ENCODE measurements around the genes PIEZO1 and CBFA2T3.

GRCh38 chr16:88498558-88499071 is 45.5 kb downstream of the ZFPM1 start:
- RRBS, result 100% methylated on average over 6 of the region's 23 CpGs

DNA sequence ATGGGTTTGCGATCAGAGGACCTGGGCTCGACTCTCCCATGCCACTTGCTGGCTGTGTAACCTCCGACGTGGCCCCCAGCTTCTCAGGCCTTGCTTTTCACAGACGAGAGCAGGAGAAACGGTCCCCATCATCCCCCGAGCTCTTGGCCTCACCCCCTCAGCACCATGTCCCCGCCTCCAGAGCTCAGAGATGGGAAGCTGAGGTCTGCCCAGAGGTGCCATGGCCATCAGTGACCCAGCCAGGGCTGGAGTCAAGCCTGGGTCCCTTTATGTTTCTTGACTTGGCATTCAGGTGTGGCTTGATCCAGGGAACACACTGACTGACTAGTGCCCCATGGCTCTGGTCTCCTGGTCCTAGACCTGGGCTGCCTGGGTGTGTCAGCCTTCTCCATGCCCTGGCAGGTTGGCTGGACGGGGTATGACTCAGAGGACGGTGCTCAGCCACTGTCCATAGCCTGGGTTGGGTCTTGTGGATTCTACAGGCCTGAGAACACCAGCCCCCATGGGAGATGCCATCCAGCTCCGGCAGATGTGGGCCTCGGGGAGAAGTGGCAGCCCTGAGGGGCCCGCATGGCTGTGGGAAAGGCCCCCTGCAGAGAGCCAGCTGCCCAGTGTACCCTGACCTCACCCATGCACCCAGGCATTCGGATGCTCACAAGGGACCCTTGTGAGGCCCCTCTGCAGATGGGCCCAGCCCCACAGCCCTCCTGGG is 54.2 kb downstream of the ZFPM1 start:
- RRBS, result no CpG with 5 or more reads among the region's 14 CpGs

GRCh38 chr16:88525909-88526608 is 44.1 kb upstream of the ZC3H18 start:
- RRBS, result no CpG with 5 or more reads among the region's 22 CpGs

DNA sequence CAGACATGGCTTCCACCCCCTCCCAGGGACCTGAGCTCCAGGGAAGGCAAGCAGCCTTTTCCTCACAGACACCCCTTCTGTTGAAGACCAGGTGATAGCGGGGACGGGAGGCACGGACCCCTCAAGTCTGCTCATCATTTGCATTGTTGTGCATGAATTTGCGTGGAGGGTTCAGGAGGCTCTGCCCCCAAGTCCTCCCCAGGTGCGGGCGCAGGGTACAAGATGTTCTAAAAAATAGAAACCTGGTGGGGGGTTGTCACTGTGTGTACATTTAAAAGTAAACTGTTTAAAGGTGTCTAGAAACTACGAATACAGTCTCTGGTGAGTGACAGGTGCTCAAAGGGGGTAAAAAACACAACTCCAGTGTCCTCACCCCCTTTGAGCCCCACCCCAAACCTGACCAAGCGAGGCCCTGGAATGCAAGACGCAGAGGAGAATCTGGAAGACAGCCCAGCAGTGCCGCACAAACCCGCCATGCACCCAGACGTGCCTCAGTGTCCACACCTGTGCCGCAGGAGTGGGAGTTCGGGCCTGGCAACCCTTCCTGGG is 33.4 kb upstream of the ZC3H18 start:
- RRBS, result no CpG with 5 or more reads among the region's 14 CpGs

DNA sequence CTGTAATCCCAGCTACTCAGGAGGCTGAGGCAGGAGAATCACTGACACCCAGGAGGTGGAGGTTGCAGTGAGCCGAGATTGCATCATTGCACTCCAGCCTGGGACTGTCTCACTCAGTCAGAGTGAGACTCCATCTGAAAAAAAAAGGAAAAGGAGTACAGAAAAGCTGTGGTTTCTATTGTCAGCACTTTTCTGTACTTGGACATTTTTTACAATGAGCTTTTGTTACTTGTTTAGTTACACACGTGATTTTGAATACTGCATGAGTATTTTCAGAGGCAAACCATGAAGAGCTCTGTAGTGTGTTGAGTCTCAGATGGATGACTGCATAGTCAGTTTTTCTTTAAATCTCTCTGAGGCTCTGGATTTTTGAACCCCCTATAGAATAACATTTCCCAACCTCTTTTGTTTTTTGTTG is 26.3 kb downstream of the ZC3H18 start:
- RRBS, result no CpG with 5 or more reads among the region's 2 CpGs

DNA sequence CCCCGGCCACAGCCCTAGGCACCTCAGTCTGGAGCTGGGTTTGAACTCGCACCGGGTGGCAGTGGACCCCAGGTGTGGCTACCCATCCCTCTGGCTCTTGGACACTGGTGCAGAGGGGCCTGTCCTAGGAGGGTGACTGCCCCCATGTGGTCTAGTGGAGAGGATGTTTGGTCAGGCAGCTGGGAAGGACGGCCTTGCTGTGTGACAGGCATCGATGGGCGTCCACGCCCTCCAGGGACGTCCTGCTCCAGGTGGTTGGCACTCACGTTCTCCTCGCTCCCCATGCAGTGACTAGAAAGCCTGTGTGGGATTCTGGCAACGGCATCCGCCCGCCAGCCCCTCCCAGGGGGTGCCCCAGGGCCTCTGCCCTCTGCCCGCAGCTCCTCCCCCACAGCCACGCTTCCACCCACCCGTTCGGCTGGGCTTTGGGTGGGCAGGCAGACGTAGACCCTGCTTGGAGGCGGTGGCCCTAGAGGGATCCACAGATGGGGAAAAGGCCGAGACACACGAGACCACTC is 4.8 kb upstream of the IL17C start:
- RRBS, result 98% methylated on average over 3 of the region's 21 CpGs

DNA sequence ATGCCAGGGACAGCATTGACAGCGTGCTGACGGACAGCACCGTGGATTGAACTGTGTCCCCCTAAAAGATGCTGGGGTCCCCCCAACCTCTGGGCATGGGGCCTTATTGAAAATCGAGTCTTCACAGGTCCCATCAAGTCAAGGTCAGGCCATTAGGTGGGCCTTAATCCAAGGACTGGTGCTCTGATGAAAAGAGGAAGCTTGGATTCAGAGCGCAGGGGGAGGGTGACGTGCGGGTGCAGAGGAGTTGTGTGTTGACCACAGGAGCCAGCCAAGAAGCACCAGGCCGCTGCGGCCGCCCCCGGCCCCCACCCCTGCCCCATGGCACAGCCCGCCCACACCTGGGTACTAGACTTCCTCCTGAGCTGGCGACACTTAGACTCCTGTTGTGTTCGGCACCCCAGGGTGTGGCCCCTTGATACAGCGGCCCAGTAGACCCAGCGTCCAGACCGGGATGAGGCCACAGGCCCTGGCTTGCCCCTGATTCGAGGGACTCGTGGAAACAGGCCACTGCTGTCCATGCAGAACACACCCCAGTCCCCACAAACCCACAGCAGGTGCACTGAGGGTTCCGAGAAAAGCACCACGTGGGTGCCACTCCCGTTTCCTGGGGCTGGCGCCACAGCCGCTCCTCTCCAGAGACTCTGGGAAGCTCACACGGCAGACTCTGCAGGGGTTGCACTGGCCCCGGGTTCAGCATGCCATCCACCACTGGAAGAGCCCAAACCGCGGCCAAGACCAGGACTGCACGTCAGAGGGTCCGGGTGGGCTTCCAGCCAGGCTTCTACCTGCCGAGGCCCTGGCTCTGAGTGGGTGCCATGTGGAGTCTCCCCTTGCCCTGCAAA is 5.7 kb upstream of the SNAI3 start:
- RRBS, result 88% methylated on average over 5 of the region's 31 CpGs

DNA sequence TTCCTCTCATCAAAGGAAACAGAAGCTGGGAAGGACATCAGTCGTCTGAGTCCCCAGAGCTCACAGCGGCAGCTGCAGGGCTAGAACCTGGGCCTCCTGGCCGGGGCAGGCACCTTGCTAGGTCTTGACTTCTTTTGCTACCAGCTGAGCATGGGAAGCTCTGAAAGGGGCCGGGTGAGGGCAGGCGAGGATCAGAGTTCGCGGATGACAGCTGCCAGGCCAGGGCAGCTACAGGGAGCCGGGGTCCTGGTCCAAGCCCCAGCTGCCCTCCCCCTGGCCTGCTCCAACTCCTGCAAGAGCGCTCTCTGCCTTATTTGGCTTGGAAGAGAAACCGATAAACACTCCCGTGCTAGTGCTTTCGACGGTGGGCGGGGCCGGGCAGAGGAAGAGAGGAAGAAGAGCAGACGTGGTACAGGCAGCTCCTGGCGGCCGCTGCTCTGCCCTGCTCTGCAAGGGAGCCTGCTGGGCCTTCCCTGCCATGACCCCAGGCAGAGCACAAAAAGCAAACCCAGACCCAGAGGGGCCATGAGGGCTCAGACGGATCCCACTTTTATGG is 25.8 kb downstream of the PIEZO1 start:
- RRBS, result 84% methylated on average over 6 of the region's 19 CpGs

GRCh38 chr16:88785050-88785503 is at the start of gene PIEZO1:
TSS of gene PIEZO1 (minus strand) at chr16:88785220.
- RRBS, result 3% methylated on average over 49 of the region's 67 CpGs

- RRBS, result no CpG with 5 or more reads among the region's 11 CpGs
These were observed 3.3 kb downstream of the APRT start for GRCh38 chr16:88808413-88808880.

DNA sequence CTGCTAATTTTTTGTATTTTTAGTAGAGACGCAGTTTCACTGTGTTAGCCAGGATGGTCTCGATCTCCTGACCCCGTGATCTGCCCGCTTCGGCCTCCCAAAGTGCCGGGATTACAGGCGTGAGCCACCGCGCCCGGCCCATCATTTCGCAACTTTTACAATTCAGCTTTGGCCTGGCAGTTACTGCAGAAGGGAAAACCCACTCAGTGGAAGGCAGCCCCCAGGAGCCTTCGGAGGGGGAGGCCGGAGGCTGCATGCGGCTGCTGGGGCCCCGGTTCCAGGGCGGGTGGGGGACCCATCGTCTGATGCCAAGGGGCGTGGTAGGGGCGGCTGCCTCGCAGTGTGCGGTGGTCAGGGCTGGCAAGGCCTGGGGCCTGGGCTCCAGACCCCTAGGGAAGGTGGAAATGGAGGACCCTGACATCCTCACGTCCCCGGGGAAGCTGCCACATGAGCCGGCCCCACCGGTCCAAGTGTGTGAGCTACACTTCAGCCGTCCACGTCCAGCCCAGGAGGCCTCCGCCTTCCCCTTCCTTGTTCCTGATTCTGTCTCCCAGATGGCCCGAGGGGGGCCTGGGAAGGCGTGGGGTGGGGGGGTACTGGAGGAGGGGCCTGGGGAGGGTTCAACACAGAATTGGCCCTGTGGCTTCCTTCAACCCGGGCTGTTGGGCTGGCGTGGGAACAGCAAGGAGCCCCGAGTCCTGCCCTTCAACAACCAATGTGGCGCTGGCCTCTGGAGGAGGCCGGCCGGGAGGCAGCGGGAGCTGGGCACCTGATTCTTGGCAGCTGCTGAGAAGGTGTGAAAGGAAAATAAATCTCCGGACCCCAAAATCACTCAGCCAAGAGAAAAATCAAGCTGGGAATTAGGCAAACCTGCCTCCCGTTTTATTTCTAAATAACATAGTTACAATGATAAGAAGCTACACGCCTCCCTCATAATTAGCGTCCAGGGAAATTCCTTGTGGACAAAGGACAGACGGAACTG is 1.4 kb upstream of the APRT start:
- RRBS, result 68% methylated on average over 7 of the region's 42 CpGs

- RRBS, result no CpG with 5 or more reads among the region's 23 CpGs
These were observed 16.1 kb upstream of the PABPN1L start for GRCh38 chr16:88882481-88883030.

DNA sequence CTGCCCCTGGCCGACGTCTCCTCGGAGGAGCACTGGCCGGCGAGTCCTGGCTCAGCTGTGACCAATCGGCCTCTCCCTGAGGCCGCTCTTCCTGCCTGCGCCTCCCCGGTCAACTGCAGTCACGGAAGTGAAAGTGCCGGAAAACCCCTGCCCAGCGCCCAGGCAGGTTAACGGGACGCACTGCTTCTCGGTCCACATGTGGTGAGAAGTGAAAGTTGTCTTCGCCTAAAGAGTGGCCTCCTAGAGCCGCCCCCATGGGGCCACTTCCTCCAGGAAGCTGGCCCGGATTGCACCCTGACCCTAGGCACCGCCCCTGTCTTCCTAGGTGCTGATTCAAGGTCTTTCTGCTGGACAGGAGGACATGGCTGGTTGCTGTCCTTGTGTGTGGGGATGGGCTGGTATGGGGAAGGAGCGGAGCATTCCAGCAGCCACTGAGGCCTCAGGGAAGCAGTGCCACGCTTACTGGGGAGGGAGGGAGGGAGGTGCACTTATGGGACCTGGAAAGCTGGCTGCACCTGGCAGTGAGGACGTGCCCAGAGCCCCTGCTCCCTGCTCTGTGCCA is 5.2 kb downstream of the CBFA2T3 start:
- RRBS, result 80% methylated on average over 6 of the region's 22 CpGs

GRCh38 chr16:88974898-88976107 is 1.7 kb downstream of the CBFA2T3 start:
- RRBS, result 86% methylated on average over 3 of the region's 47 CpGs

GRCh38 chr16:88976807-88977778 is at the start of gene CBFA2T3:
TSS of gene CBFA2T3 (minus strand) at chr16:88977207.
- RRBS, result 75% methylated on average over 12 of the region's 34 CpGs

- RRBS, result no CpG with 5 or more reads among the region's 16 CpGs
These were observed 1.9 kb upstream of the CBFA2T3 start for GRCh38 chr16:88978785-88979518.

GRCh38 chr16:88999799-89000121 is 22.8 kb upstream of the CBFA2T3 start:
- RRBS, result no CpG with 5 or more reads among the region's 19 CpGs

DNA sequence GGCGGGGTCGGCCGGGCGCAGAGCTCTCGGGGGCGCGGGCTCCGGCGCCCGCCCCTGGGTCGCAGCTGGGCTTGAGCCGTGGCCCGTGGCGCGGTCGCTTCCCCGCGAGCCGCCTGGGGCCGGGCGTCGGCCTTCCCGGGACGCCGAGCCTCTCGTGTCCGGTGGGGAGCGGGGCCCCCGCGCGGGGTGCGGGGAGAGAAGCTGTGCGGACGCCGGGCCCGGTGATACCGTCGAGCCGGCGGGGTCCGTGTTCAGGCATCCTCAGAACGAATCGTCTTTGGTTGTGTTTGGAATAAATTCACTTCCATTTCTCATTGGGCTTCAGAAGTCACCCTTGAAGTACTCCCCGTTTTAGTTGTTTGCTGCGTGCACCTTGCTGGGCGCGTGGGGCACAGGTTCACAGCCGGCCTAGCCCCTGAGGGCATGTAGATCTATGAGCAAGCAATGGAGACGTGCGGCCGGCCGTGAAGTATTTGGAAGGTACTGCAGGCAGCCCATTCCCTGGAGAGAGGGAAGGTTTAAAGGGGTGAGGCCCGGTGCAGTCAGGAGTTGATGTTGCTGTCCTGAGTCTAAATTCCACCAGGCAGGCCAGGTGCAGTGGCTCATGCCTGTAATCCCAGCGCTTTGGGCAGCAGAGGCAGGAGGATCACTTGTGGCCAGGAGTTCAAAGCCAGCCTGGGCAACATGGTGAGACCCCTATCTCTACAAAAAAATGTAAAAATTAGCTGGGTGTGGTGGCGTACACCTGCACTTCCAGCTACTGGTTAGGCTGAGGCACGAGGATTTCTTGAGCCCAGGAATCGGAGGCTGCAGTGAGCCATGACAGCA is 587 bp downstream of the ACSF3 start:
- RRBS, result 2% methylated on average over 23 of the region's 57 CpGs

DNA sequence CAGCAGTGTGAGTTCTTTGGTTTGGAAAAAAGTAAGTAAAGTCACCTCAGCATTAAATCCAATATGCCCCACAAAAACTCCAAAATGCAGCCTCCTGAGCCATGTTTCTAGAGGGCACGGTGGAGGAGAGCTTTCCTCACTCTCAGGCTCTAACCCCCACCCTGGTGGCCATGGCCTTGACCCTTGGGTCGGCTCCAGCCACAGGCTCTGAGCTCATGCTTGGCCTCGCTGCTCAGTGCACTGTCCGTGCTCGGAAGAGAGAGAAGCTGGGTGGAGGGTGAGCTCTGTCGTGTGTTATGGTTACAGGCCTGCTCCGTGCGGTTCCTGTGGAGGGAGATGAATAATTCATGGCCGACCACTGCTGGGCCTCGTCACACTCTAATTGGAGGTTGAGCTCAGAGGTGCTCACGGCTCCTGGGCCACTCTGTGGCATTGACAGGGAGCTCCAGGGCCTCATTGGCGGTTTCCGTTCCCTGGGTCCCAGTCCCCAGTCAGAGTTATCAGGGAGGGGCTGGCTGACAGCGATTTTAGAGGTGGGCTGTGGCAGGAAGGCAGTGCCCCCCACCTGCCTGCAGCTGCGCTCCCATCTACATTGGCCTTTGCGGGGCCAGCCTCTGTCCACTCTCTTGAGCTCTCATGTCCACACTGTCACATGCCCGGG is 24.8 kb downstream of the ACSF3 start:
- RRBS, result no CpG with 5 or more reads among the region's 17 CpGs

DNA sequence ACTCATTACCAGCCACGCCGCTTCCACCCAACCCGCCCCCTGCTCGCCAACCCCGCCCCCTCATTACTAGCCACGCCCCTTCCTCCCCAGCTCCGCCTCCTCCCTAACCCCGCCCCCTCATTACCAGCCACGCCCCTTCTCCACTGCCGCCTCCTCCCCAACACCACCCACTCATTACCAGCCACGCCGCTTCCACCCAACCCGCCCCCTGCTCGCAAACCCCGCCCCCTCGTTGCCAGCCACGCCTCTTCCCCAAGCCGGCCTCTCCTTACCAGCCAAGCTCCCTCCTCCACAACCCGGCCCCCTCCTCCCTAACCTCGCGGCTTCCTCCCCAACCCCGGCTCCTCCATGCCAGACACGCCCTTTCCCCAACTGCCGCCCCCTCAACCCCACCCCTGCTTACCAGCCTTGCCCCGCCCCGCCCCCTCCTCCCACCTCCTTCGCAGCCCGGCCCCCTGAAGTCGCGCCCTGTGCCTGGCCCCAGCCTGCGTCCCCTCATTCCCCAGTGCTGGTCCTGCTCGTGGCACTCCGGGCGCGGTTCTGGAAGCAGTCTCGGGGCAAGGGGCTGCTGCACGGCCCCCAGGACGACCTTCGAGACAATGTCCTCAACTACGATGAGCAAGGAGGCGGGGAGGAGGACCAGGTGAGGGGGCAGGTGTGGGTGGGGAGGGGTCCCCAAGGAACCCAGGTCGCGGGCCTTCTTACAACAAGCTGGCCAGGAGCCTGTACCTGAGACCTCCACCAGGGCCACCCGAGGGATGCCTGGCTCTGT is 7.2 kb downstream of the SLC22A31 start:
- RRBS, result 2% methylated on average over 8 of the region's 44 CpGs